Metanephros (tissue), 2 donors: ENCODE measurements around the gene CAMK4.

GRCh38 chr5:109990216-109990719 is 300.5 kb downstream of the MAN2A1 start:
- RAMPAGE, long total RNA = no peak

DNA sequence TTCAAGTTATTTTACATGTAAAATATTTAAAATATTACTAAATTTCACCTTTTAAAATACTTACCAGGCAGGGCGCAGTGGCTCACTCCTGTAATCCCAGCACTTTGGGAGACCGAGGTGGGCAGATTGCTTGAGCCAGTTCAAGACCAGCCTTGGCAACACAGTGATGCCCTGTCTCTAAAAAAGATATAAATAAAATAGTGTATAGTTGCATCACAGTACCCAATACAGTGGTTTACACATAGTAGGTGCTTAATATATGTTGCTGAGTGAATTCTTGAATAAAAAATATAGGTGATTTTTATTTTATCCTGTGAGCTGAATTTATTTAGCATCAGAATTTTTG is 4.0 kb upstream of the SLC25A46 start:
- RAMPAGE, long total RNA = no peak

DNA sequence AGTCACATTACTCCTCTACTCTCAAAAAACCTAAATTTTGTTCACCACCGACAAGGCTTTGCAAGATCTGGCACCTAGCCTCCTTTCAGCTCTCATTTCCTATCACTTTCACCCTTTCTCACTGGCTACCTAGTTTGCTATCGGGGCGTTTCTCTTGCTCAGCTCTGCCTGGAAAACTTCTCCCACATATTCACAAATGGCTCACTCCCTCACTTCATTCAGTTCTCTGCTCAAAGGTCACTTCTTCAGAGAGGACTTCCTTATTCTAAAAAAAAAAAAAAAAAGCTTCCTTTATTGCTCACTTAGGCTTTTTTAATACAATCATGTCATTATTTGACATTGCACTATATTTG is 2.1 kb upstream of the SLC25A46 start:
- RAMPAGE, long total RNA = no peak

GRCh38 chr5:110752223-110752615 is 13.4 kb downstream of the SLC25A46 start:
- RAMPAGE, long total RNA = no peak

DNA sequence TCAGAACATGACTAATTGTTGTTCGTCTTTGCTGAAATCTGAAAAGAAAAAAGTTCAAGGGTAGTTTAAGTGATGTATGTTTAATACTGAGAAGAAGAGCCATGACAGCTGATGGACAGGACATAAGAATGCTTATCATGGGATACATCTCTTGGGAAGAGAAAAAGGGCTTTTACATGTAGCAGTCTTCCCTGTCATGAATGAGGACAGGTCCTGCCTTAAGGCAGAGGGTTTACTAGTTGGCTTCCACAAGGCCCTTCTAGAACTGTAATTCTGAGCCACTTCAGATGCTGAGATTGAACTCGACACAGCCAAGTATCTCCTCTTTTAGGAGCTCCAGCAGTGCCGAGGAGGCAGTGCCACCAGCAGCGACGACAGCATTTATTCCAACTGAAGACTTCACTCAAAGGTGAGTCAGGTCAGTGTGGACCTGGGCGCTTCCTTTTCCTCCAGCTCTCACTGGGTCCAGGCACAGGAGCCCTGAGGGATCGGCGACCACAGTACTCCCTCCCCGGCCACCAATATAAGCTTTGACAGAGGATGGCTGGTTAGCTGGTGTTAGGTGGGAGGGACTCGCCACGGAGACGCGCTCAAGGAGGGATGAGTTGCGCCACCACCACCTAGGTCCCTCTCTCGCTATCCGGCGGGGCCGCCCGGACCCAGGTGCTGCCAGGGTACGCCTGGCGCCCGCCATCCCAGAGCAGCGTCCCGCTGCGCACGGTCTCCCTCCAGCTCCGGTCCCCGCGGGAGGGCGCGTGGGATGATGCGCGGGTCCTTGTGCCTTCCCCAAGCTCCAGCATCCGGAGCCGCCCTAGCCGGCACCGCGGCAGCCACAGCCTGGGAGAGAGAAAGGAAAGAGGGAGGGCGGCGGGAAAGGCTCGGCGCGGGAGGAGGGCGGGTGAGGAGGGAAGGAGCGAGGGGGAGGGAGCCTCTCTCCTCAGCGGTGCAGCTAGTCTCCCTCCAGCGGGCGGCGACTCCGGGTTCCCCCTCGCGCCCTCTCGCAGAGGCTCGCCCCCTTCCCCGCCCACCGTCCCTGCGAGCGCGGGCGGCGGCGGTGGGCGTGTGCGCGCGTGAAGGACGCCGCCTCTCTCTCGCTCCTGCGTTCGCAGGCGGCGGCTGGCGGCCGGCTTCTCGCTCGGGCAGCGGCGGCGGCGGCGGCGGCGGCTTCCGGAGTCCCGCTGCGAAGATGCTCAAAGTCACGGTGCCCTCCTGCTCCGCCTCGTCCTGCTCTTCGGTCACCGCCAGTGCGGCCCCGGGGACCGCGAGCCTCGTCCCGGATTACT is at the start of gene CAMK4:
CAMK4 (plus strand) TSS at position 1,087 of the 1,283 bp plus-strand sequence.
- RAMPAGE, long total RNA = no peak

GRCh38 chr5:111234219-111234435 is 9.9 kb downstream of the CAMK4 start:
- RAMPAGE, long total RNA = no peak

- RAMPAGE, long total RNA = no peak
Observed at GRCh38 chr5:111729742-111730997, 26.8 kb downstream of the NREP start.

- RAMPAGE, long total RNA = start-site peak on the plus strand at chr5:112160860-112160931, 43 and 29 reads in 2 replicates
Observed at GRCh38 chr5:112160368-112161387, 258.4 kb downstream of the EPB41L4A start.

DNA sequence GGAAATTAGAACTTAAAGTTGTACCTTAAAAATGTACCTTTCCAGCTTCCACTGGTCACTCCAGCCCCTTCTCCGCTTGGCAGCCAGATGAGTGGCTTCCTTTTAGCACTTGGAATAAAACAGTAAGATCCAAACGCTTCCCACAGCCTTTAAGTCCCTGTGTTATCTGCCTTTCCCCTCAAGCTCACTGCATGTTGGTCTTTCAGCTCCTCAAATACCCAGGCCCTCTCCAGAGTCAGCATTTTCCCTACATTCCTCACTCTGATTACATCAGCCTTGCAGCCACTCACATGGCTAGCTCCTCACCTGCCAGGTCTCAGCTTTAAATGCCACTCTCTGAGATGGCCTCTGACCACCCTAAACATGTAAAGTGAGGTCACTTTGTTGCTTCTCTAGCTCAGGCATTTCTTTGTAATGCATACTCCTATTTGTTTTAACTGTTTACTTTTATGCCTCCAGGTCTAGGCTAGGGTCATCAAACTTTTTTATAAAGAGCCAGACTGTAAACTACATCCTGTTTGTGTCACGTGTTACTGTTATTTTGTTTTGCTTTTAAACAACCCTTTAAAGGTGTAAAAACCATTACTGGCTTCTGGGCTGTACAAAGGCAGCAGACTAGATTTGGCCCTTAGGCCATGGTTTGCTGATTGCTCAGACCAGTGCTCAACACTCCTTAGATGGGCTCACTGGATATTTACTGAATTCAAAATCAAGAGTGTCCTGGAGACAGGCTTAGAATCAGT is 252.7 kb downstream of the EPB41L4A start:
- RAMPAGE, long total RNA = no peak

GRCh38 chr5:112277028-112277309 is 142.1 kb downstream of the EPB41L4A start:
- RAMPAGE, long total RNA = no peak

DNA sequence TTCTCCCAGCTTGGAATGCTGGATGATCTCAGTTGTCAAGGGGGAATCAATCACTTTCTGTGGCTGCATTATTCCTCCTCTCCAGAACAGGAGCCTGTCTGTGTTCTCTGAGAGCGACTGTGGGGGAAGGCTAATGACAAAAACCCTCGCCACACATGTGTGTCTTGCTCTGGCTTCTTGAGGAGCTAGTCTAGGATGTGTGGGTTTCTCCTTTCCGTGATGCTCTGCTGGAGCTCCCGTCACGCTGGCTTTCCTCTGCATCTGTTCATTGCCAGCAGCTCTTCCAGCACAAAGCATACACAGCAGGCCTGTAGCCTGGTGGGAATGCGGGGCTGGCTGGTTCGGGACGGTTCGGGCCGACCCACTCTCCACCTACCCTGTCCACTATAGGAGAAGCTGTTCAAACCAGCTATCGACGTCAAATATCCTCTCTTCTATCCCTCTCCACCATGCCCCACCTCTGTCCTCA is 82.9 kb downstream of the DCP2 start:
- RAMPAGE, long total RNA = no peak

GRCh38 chr5:113114389-113115482 is 138.1 kb downstream of the DCP2 start:
- RAMPAGE, long total RNA = no peak

DNA sequence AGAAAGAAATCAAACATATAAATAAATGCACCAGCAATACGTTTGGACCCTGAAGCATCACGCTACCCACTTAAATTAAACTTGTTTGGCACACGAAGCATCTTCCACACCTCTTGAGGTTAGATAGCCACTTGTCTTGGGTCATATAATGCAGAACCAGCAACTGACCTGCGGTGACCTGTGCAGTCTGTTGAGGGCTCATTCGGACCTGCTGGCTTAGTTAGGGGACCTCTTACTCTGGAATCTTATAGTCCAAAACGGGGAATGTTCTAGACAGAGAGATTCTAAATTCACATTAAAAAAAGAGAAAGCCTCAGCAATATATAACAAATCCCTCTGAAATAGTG is 936 bp downstream of the YTHDC2 start:
- RAMPAGE, long total RNA = no peak

DNA sequence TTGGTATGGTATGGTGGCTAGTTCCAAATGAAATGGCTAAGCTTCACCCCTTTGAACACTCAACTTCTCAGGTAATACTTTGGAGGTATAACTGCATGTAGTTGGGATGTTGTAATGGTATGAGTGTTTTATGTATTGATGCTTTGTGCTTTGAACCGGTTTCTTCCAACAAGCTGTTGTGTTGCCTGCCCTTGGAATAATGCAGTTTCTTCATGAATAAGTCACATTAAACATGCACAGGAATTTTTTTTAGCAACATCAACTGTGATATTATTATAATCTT is 177.5 kb downstream of the YTHDC2 start:
- RAMPAGE, long total RNA = no peak

GRCh38 chr5:114055226-114055695 is 306.6 kb upstream of the KCNN2 start:
- RAMPAGE, long total RNA = no peak

DNA sequence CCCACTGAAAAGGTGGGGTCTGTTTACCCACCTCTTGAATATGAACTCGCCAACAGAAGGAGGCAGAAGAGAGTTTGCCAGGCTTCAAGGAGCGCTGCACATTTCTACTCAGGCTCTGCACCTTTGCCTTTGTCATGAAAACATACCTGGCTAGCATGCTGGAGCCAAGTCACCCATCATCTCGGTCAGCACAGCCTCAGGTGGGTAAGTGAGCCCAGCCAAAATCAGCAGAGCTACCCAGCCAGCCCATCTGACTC is 157.8 kb downstream of the TRIM36 start:
- RAMPAGE, long total RNA = no peak

- RAMPAGE, long total RNA = no peak
Observed at GRCh38 chr5:115275114-115275709, 12.5 kb upstream of the PGGT1B start.

GRCh38 chr5:115329292-115329834 is 32.9 kb upstream of the CCDC112 start:
- RAMPAGE, long total RNA = no peak

DNA sequence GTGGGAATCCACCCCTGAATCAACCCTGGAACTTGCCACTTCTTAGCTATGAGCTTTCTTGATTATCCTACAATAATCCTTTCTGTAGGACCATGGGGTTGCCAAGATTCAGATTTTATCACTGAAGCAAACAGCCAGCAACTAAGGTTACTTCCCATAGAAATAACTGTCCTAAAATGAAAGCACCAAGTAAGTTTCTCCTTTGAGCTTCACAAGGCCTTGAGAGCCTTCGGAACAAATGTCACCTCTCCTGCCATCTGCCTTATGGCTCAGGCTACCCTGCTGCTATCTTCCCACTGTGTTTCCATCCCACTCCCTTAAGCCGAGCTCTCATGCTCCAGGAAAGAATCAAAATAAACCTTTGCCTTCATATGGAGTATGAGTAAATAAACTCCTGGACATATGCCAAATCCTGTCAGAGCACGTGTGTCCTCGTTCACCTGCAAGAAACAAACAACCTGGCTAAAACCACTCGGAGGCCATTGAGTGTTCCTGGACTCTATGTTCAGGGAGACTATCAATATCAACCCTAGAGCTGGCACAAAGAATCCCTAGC is 122.2 kb upstream of the CCDC112 start:
- RAMPAGE, long total RNA = no peak

GRCh38 chr5:115455899-115456352 is 88.6 kb downstream of the FEM1C start:
- RAMPAGE, long total RNA = no peak